Osteocyte (in vitro differentiated cells): ENCODE results near the genes MBD3L5 and PRR36.

- PRO-cap, result no peak
These were observed 16.5 kb upstream of the TNFSF14 start for GRCh38 chr19:6686378-6686944.

- PRO-cap, result no peak
These were observed at the start of gene MBD3L5 for GRCh38 chr19:7030178-7030876. MBD3L5 (plus strand) TSS chr19:7030578.

DNA sequence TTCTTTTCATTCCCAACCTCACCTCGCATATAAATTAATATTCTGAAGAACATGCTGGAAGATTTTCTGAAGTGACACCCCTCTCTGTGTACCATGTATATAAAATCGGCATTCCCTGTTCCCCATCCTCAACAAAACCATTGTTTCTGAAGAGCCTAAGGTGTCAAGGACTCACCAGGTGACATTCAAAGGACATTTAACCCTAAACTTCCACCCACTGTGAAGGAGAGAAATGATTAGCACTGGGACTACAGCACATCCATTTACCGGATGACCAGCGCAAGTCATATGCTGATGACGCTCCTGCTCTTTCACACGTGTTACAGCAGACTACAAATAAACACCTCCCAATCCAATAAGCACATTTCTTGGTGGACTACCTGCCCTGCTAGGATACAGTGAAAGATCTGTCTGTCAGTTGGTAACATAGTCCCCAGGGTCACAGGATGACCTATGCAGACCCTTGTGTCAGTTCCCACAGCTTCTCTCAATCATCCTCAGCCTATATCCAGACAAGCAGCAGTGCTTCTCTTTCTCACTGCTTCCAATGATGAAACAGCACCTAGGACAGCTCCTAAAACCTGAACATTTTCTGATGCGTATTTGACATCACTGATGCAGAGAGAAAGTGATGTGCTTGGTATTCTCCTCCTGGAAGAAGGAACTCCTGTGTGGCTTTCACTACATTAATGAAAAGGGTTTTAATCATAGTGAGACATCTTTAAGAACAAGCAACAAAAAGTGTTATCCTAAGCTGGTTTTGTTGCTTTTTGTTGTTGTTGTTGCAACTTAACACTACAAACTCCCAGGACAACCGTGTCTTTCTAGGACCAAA, 43.6 kb downstream of the ZNF557 start:
- PRO-cap, result no peak

- PRO-cap, result no peak
These were observed 47.5 kb downstream of the ZNF557 start for GRCh38 chr19:7116714-7117615.

DNA sequence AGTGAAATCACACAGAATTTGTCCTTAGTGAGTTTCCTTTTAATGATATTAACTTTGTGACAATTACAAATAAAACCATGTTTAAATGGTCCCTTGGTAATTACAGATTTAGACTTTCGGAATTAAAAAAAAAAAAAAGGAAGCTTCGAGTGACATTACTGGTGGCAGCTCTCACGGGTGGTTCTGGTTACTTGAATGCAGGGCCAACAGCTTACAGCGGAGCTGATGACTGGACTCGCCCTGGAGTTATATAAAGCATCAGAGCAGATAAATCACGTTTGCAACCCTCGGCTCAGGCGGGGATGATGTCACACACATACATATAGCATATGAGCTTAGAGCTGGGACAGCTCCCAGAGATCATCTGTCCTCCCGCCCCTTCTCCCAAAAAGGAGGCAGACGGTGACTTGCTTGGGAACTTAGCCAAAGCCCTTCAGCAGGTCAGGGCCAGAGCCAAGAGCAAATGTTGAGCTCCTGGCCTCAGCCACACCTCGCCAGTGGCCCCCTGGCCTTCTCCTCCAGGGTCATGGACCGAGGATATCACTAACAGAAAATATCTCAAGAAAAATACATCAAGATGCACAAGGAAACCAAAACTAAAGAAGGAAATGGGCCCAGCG, 90.0 kb downstream of the ZNF557 start:
- PRO-cap, result no peak

GRCh38 chr19:7197078-7197713, 97.0 kb downstream of the INSR start:
- PRO-cap, result no peak

GRCh38 chr19:7330419-7330618, 18.4 kb upstream of the ARHGEF18 start:
- PRO-cap, result no peak

GRCh38 chr19:7337231-7338188, 11.2 kb upstream of the ARHGEF18 start:
- PRO-cap, result no peak

DNA sequence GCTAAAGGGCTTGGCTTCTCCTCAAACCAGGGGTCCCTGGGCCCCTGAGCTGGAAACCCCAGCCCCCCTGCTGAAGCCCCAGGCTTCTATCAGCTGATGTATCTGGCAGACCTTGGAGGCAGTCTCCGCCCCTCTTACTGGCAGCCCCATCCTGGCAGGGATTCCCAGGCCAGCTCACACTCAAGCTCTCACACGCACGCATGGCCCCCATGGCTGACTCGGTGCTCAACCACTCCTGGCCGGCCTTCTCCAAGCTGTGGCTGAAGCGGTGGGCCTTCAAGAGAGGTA, 6.6 kb downstream of the ARHGEF18 start:
- PRO-cap, result no peak

- PRO-cap, result no peak
These were observed 9.1 kb downstream of the TEX45 start for GRCh38 chr19:7506356-7506854.

- PRO-cap, result no peak
These were observed 5.3 kb downstream of the MCOLN1 start for GRCh38 chr19:7527394-7528510.

DNA sequence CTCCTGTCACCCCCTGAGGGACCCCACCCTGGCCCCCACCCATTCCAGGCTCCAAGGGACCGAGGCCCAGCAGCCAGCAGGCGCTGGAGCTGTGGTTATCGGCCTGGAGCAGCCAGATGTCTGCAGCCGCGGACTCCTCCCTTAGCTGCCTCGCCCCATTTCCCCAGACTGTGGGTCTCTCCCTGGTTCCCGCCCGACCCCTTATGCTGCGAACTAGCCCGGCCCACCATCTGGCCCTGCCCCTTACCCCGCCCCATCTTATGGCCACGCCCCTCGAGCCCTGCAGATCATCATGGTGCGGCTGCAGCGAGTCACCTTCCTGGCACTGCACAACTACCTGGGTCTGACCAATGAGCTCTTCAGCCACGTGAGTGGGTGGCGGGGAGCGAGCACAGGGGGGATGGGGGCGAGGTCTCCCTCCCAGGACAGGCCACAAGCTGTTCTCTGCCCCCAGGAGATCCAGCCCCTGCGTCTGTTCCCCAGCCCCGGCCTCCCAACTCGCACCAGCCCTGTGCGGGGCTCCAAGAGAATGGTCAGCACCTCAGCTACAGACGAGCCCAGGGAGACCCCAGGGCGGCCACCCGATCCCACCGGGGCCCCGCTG, 5.7 kb downstream of the PNPLA6 start:
- PRO-cap, result no peak

DNA sequence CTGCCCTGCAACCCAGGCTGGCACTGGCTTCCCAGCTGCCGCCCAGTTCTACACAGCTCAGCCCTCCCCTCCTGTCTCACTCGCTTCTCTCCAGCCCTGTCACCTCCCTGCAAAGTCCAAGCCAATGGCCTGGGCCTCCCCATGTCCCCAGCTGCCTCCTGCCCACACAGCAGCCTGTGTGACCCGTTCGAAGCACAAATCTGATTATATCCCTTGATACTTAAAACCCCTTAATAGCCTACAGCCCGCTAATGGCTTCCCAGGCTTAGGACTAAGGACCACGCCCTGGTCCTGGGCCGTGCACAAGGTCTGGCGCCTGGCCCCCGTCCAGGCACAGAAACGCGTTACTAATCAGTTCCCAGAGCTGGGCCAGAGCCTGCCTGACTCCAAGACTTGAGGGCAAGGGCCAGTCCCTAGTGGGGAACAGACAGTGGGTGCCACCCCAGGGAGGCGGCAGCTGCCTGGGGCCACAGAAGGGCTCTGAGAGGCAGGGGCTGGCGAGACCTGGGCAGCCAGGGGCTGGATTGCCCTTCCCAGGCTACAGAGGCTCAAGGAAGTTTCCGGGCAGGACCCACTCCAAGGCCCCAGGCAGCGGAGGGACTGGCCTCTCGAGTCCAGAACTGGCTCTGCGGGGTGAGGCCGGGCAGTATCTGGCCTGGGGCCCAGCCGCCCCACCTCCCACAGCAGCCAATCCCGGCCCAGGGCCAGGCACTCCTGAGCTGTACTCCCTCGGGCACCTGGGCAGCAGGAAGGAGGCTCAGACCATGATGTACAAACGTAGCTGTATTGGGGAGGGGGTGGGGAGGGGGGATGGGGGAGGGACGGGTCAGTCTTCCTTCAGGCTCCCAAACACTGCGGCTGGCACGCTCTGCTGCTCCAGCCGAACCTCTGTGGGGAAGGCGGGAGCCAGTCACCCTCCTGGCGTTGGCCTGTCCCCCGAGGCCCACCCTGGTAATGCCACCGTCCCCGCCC, 10.3 kb downstream of the XAB2 start:
- PRO-cap, result no peak

- PRO-cap, result no peak
These were observed 9.3 kb downstream of the XAB2 start for GRCh38 chr19:7619732-7620684.

- PRO-cap, result no peak
These were observed 6.9 kb downstream of the XAB2 start for GRCh38 chr19:7622377-7622850.

GRCh38 chr19:7874103-7875330, at the start of gene PRR36:
PRR36 (minus strand) TSS chr19:7874390.
- PRO-cap, result no peak

- PRO-cap, result no peak
These were observed 24.5 kb downstream of the ELAVL1 start for GRCh38 chr19:7980896-7981344.

- PRO-cap, result no peak
These were observed 807 bp downstream of the ELAVL1 start for GRCh38 chr19:8004693-8004975.

DNA sequence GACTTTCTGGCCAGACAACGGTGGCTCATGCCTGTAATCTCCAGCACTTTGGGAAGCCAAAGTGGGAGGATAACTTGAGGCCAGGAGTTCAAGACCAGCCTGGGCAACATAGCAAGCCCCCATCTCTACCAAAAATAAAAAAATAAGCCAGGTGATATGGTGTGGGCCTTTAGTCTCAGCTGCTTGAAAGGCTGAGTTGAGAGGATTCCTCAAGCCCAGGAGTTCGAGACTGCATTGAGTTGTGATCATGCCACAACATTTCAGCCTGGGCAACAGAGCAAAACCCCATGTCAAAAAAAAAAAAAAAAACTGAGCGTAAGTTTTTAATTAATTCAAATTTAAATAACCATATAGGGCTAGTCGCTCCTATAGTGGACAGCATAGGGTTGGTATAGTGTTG, 4.5 kb upstream of the ELAVL1 start:
- PRO-cap, result no peak

GRCh38 chr19:8216570-8216978, 7.4 kb downstream of the CERS4 start:
- PRO-cap, result no peak